ENCODE results near the genes MYH7, AP1G2, JPH4 and TINF2.

DNA sequence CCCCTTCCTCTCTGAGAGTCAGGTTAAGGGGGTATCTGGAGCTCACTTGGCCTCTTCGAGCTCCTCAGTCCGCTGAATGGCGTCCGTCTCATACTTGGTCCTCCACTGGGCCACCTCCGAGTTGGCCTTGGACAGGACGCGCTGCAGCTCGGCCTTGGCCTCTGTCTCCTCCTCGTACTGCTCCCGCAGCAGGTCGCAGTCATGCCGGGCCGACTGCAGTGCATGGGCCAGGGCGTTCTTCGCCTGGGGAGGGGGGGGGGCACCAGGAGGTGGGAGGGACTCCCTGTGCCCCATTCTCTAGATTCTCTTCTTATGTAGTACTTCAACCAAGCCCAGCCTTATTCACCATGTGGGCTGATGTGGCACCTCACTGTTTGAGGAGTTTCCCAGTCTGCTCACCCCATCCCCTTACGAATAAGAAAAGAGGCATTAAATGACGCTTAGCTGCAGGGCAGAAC lies 12.0 kb downstream of the CMTM5 start:
- RAMPAGE, total RNA: no peak

DNA sequence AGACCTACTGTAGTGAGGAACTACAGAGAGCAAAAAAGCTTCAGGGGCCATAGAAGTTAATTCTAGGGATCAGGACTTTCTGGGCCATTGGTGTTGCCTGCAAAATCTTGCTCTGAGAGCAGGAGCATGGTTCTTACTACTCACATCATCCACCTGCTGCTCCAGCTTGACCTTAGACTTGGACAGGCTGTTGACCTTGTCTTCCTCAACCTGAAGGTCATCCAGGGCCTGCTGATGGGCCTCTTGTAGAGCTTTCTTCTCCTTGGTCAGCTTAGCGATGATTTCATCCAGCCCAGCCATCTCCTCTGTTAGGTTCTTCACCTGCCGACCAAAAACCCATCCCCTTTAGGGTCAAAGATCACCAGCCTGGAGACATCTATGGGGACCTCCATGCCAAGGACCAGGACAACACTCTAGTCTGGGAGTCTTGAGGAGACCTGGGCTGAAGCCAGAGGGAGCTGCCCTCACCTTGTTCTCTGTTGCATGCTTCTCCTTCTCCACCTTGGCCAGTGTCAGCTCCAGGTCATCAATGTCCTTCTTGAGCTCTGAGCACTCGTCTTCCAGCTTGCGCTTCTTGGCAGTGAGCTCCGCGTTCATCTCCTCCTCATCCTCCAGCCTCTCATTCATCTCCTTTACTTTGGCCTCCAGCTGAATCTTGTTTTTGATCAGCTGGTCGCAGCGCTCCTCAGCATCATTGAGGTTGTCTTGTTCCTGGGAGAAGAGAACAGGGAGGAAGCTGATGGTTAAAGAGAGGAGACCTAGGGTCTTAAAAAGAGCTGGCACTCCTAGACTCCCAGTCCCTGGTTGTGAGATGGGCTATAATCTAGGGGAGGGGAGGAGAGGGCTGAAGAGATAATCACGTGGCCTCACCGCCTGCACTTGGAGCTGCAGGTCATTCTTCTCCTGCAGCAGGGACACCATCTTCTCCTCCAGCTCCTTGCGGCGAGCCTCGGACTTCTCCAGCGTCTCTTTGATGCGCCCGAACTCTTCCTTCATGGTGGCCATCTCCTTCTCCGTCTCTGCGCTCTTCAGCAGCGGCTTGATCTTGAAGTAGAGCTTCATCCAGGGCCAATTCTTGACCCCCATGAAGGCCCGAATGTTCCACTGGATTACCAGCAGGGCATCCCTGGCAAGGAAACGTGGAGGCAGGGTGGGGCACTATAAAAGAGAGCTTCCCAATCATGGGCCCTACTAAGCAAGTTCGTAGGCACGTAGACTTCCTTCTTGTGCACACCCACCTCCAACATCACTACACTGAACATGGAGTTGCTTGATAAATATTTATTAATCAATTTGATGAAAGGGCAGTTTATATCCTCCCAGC lies 14.4 kb downstream of the MYH6 start:
- RAMPAGE, total RNA: no peak

- RAMPAGE, total RNA: no peak
Measured at GRCh38 chr14:23420720-23421493, 12.8 kb upstream of the MYH6 start.

DNA sequence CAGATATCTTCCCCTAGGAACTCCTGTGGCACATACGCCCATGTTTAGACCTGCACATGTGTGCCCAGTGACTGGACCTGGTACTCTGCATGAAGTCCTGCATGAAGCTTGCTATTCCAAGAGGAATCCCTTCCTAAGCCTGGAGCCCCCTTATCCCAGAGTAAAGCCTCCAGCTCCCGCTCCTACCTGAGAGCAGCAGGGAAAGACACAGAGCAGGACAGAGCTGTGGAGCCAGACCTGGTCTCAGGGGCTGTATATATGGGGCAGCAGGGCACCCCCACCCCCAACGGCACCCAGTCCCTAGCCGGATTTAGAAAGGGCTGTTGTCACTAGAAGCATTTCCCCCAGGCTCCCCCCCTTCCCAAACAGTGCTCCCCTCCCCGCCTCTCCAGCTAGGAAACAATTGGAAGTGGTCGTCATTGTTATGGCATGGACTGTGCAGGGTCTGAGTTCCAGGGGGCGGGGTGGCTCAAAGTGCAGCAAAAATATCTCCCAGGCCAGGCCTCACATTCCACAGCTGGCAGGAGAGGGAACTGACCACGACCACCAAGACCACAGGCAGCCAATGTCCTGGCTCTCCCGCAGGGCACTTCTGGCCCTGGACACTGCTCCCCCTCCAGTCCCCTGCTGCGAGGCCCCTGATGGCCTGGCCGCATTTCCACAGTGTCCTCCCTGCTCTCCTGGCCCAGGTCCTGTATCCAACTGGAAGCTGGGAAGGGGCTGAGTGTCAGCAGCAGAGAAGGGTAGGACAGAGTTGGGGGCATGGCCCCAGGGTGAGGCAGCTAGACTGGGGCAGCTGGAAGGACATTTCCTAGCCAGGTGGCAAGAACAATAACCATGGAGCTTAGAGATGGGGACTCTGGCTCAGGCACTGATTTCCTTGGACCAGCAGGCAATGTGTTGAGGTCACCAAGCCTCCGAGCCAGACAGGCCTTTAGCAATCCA lies at the start of gene MYH7:
Gene MYH7 (minus strand): TSS at position 227 of the 945 bp plus-strand sequence.
- RAMPAGE, total RNA: no peak

- RAMPAGE, total RNA: no peak
Measured at GRCh38 chr14:23444385-23444823, 8.9 kb upstream of the MYH7 start.

DNA sequence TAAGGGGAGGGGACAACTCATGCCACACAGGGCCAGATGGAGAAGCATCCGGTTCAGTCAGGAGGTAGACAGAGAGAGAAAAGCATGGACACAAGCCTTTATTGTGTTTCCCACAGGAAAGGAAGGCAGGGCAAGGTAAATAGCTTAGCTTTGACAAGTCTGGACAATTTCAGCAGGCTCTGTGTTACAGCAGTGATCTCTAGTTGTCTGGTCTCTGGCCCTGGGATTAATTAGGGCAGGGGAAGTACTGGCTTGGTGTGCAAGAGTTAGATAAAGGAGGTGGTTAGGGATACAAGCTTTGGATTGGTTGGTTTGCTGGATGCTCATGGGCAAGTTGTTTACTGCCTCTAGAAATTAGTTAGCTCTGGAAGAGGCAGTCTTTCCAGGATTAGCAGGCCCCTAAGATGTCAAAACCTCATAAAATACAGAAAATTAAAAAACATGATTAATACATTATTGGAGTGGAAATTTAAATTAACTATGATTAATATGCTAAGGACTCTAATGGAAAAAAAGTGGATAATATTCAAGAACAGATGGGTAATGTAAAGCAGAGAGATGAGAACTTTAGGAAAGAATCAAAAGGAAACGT lies 15.0 kb upstream of the NGDN start:
- RAMPAGE, total RNA: no peak

GRCh38 chr14:23547897-23548698 lies 3.5 kb downstream of the ZFHX2 start:
- RAMPAGE, total RNA: no peak

- RAMPAGE, total RNA: no peak
Measured at GRCh38 chr14:23559864-23560645, 4.0 kb downstream of the THTPA start.

DNA sequence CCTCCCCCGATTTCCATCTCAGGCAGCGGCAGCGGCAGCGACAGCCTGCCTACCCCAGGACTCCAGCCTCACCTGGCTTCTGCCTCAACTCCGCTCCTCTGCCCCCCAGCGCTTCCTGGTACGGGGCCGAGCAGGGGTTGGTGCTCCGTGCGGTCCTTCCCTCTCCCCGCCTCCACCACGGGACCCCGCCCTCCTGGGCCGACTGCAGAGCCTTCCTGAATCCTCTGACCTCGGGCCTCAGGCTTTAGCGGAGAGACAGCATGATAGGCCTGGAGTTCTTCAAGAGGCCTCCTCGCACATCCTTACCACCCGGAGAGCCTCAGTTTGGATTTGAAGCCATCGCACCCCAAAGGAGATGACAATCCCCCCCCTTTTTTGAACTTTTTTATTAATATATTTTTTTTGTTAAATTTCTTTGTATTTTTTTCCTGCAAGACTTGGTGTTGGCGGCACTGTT lies at the start of gene AP1G2:
Gene AP1G2 (minus strand): TSS at position 125 of the 457 bp plus-strand sequence.
- RAMPAGE, total RNA: start-site peak on the minus strand centred at position 93 of the sequence, 14 bp wide, 37 and 34 reads in 2 replicates

DNA sequence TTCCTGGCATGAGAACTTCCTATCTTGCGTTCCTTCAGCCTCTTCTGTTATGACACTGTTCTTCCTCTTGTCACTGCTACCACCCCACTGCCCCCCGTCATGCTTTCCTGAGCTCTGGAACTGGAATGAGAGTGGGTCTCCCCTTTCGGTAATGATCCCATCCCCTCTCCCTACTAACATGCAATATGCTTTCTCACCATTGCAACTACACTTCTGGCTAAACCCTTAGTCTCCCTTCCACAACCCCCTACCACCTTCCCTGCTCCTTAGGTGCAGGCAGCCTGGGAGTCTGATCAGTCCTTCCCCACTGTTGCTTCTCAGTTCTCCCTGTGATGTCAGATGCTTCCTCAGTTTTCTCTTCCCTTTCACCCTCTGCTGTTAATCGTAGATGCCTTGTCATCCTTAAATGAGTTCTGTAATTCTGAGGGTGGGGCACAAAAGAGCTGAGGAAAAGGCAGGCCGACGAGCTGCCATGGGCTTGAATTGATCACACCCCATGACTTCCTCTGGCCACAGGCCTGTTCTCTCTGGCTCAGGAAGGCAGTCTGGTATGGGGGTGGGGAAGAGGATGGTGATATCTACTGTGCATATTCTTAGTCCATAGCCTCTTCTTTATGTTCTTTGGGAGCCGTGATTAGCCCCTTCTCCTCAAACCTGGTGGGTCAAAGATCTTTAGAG lies 5.1 kb upstream of the AP1G2 start:
- RAMPAGE, total RNA: no peak

DNA sequence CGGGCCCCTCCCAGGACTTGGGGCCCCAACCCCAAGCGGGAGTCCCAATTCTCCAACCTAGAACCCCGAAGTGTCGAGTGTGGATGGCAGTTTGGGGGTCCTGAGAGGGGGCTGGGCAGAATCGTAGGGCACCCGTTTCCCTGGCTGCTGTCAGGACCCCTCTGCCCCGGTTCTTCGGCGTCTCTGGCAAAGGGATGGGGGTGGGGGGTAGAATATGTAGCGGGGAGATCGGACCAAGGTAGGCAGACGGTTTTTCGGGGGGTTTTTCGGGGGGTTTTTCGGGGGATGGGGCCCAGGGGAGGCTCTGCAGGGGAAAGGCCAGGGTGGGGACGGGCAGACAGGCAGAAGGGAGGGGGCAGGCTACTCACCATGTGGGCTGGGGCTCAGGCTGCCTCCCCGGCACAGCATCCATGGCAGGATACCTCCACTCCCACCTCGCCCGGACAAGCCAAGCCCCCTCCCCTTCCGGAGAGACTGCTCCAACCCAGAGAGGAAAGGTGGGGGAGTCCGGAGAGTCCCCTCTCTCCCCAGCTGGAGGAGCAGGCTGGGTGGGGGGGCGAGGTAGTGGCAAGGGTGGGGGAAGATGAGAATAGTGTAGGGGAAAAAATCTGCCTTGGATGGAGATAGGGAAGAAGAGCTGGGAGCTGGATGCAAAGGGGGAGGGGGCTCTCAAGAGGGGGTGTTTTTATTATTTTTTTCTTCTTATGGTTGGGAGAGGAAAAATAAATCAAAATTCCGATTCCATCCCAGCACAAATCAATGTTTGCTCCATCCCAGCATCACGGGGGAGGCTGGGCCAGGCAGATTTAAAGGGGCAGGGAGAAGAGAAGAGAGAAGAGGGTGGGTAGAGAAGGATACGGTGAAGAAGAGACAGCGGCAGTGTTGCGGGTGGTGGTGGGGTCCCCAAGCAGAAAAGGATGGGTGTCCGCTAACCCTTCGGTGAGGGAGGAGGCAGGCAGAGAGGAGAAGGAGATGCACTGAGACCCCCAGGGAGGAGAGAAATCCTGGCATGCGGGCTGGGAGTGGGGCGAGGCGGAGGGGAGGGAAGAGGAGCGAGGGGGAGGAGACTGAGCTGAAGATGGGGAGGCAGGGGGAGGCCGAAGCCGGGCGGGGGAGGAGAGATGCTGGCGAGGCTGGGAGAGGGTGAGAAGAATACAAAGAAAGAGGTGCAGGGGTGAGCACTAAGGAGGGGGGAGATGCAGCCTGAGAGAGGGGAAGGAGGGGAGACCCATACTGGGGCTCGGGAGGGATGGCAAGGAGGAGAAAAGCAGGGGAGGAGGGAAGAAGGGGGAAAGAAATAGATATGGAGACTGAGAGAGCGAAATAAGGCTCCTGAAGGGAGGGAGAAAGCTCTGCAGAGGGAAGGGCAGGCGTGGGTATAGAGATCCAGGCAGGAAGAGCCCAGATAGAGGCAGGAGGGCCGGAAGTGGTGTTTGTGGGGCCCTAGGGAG lies at the start of gene JPH4:
Gene JPH4 (minus strand): TSS at position 979 of the 1,451 bp plus-strand sequence.
- RAMPAGE, total RNA: no peak

GRCh38 chr14:23612061-23612676 lies 24.0 kb upstream of the DHRS2 start:
- RAMPAGE, total RNA: no peak

GRCh38 chr14:23884043-23884549 lies 69.5 kb upstream of the DHRS4 start:
- RAMPAGE, total RNA: no peak

DNA sequence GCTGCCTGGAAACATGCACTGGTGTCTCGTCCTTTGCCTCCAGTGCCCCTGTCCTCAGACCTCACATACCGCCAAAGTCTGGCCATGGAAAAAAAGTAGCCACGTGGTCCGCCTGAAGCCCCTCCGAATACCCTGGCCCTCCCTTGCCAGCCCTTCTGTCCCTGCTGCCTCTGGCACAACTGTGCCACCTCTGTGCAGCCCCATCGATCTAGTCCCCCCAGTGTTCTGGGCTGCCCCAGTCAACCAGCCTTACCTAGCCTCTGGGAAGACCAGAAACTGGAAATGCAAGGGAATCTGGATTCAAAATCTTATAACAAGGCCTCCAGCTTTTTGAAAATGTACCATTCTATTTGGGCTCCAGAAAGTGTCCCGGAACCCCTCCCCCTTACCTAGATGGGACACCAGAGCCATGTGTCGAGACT lies 391 bp downstream of the DHRS4L2 start:
- RAMPAGE, total RNA: no peak

GRCh38 chr14:24067504-24068181 lies 3.7 kb upstream of the CPNE6 start:
- RAMPAGE, total RNA: no peak

DNA sequence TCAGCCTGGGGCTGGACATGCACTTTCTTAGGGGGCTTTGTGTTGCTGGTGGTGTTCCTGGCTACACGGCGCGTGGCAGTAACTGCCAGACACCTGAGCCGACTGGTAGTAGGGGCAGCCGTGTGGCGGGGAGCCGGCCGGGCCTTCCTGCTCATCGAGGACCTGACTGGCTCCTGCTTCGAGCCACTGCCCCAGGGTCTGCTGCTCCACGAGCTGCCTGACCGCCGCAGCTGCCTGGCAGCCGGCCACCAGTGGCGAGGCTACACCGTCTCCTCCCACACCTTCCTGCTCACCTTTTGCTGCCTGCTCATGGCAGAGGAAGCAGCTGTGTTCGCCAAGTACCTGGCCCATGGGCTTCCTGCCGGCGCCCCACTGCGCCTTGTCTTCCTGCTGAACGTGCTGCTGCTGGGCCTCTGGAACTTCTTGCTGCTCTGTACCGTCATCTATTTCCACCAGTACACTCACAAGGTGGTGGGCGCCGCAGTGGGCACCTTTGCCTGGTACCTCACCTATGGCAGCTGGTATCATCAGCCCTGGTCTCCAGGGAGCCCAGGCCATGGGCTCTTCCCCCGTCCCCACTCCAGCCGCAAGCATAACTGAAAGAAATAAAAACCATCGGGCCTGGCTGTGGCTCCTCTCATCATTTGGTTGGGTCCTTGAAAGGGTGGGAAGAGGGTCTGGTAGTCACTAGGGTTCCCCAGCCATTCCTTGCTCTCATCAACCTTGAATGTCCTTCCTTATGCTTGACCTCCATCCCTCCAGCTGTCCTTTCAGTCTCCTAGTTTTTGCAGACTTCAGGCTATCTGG lies 2.0 kb downstream of the FITM1 start:
- RAMPAGE, total RNA: no peak

DNA sequence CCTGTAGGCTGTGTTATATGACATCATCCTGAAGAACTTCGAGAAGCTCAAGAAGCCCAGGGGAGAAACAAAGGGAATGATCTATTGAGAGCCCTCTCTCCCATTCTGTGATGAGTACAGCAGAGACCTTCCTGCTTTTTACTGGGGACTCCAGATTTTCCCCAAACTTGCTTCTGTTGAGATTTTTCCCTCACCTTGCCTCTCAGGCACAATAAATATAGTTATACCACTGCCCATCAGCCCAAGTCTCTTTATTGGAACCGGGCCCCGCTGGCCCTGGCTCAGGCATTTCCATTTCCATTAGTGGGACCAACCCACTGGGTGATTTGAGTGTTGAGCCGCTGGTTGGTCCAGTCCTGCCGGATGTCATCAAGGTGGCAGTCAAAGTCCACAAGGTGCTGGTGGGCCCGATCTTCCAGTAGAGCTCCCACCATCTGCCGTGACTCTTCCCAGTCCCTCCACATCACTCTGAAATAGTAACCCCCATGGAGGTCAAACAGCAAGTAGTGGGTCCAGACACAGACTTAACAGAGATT lies 2.6 kb downstream of the EMC9 start:
- RAMPAGE, total RNA: no peak

DNA sequence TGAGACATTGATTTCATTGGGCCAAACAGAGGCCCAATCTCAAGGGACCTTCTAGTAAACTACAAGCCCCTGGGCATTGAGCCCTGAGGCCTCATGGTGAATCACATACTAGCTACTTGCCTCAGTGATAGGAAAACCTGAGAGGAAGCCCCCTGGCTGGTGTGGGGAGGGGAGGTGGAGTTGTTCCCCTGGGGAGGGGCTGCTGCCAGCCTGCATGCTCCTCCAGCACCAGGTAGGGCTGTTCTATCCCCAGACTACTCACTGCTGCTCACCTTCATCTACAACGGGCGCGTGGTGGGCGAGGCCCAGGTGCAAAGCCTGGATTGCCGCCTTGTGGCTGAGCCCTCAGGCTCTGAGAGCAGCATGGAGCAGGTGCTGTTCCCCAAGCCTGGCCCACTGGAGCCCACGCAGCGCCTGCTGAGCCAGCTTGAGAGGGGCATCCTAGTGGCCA lies 3.3 kb downstream of the IRF9 start:
- RAMPAGE, total RNA: no peak

GRCh38 chr14:24206923-24207727 lies 1.6 kb downstream of the TSSK4 start:
- RAMPAGE, total RNA: no peak

GRCh38 chr14:24242490-24242860 lies at the start of gene TINF2:
TINF2 (minus strand) TSS chr14:24242623.
- RAMPAGE, total RNA: no peak